ENCODE measurements around a stretch of chr1.

DNA sequence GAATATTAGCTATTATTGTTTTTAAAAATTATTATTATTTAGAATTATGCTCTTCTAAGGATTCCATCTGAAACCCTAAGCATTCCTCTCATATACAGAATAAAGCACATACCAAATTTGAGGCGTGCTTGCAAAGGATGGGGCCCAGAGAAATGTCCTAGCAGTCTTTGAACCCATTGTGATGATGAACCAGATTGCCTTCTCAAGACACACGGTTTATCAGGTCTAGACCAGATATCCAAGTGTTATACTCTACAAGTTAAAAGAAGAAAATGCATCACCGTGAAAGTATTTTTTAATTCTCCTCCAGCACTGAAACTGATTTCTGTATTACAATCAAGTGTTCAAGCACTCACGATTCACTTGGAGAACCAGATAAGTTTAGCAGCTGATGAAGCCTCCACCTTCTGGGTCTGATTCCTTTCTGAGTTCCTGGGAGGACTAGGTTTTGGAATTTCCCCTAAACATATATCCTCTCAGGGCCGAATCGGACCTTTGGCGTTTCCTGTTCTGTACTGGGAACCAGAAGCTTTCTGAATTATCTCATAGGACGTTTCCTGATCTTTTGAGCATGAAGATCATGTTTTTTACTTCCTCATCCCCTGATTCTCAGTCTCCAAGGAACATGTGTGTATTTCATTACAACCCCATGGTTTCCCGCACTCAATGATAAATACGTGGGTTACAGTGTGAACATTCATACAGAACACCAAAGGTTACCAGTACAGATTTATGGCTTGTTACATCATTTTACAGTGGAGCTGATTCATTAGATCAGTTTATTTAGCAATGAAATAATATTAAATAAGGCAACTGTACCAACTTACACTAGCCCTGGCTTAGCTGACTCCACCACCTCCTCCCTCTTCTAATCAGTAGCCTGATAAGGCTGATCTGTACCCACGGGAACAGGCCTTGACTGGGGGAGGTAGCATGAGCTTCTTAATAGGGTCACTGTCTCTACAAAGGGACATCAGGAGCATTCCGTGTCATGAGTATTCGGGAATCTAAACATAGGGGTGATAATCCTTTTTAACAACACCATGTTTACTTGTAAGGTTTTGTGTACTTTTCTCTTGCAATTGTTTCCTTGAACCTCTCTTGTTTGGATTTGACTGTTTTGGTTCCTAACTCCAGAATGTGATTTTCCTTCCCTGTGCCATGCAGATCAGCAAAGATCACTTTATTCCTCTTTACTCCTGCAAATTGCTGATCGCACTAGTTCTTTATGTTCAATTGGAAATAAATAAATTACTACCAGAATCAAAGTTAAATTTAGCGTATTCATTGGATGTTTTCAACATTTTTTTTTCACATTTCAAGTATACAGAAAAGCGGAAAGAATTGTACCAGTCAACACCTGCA lies 57.7 kb upstream of the ERRFI1 start:
- RRBS = no CpG with 5 or more reads among the region's 16 CpGs

DNA sequence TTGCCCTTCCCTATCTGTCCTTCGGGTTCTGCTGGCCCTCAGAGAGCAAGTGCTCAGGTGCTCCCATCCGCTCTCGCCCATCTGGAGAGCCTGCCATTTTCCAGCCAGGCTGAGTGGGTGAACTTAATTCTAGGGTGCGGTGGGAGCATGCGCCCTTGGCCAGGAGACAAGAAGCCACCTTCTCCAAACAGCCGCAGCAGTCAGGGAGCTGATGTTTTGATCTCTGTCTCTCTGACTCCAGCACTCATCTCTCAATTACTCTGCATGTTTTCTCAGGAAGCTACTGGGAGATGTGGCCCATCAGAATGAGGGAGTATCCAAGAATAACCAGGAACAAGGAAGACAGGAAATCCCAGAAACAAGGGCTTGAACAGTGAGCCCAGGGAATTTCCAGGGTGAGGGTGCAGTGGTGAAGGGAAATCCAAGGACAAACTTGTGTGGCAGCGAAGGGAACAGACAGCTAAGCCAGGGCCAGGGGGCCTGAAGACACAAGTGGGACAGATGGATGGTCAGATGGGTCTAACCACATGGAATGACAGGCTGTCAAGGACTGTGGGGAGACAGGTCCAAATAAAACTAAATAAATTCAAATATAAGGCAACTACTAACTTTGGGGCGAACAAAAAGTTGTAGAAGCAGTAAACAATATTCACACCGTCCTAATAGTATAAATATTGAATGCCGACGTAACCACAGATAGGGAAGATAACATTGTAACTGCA lies 121.8 kb upstream of the ERRFI1 start:
- RRBS = no CpG with 5 or more reads among the region's 11 CpGs

DNA sequence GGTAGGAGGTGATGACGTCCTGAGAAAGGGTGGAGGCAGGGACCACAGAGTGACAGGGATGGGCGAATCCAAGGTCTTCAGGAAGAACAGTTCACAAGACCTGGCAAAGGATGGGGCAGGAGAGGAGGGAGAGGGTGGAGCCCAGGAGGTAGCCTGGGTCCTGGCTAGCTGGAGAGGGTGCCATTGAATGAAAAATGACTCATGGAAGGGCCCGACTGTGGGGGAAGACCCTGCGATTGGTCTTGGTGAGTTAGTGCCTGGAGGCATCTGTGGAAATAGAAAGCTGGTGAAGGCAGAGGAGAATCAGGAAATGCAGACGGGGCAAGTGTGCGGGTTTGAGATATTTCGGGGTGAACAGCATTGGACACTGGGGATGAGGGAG lies 60.3 kb upstream of the SLC45A1 start:
- RRBS = no CpG with 5 or more reads among the region's 7 CpGs

GRCh38 chr1:8263584-8264107 lies 54.3 kb upstream of the SLC45A1 start:
- RRBS = no CpG with 5 or more reads among the region's 7 CpGs

DNA sequence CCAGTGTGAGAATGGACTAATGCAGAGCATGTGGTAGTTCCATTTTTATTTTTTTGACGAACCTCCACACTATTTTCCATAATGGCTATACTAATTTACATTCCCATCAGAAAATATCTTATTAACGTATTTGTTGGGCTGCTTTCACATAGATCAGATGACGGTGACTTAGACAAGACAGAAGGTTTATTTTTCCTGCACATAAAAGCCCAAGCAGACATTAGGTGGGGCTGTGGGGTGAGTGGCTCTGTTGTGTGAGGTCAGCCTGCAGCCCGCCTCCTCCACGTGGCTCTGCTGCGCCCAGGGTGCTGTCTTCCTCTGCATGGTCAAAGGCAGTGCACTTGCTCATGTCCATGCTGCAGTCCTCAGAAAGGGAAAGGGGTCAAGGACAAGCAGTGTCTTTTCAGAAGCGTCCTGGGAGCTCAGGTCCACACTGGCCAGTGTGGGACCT lies 36.2 kb upstream of the SLC45A1 start:
- RRBS = no CpG with 5 or more reads among the region's 7 CpGs

DNA sequence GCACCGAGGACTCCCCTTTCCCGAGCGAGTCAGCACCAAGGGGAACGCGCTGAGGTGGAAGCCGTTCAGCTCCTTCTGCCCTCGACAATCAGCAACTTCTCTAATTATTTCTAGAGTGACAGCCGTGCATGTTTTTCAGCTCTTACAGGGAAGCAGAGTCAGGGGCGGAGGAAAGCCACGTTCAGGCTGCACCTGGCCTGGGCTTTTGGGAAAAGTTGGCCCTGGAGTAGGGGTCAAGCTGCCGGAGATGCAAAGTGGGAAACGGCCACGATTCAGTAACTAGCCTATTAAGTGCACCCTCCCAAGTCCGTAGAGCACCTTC lies 667 bp downstream of the SLC45A1 start:
- RRBS = no CpG with 5 or more reads among the region's 14 CpGs

DNA sequence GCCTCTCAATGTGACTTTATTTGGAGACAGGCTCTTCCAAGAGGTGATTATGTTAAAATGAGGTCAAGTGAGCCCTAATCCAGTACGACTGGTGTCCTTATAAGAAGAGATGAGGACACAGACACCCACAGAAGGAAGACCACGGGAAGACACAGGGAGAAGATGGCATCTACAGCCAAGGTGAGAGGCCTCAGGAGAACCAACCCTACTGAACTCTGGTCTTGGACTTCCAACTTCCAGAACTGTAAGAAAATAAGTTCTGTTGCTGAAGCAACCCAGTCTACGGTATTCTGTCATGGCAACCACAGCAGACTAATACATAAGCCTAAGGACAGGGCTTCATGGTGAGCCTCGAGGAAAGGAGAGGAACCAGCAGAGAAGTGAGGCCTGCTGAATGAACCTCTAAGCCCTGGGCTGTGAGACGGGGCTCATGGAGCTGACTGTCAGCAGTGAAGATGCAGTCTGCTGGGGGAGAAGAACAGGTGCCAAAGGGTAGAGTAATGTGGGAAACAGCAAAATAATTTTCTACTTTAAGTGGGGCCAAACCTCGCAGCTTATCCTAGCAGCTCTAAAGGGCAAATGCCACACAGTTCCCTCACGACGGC lies 60.6 kb downstream of the SLC45A1 start:
- RRBS = no CpG with 5 or more reads among the region's 8 CpGs

- RRBS = 1% methylated on average over 20 of the region's 30 CpGs
Observed at GRCh38 chr1:8424063-8424446, 106.1 kb downstream of the SLC45A1 start.

DNA sequence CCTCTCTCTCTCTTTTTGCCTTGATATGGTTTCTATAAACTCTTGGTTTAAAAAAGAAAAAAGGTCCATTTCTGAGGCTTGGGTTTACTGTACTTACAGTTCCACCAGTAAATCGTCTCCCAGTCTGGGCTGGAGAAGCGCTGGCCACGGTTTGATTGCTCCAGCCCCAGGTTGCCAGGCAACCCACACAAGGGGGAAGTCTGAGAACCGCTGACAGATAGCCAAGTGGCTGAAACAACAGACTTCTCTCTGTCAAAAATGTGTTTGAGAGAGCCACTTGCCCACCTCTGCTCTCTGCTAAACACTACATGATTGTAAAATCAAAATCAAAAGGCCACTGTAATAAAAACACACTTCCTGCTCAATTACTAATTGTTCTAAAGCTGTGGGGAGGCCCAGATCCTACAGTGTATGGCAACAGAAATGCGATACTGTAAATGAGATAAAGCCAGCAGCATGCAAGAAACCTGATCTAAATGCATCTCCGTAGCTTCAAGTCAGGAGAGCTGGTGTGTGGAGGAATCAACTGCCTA lies 121.1 kb downstream of the SLC45A1 start:
- RRBS = no CpG with 5 or more reads among the region's 6 CpGs

GRCh38 chr1:8472911-8473669 lies 155.2 kb downstream of the SLC45A1 start:
- RRBS = no CpG with 5 or more reads among the region's 5 CpGs

- RRBS = no CpG with 5 or more reads among the region's 16 CpGs
Observed at GRCh38 chr1:8597994-8598722, 219.3 kb downstream of the RERE start.

- RRBS = no CpG with 5 or more reads among the region's 22 CpGs
Observed at GRCh38 chr1:8655769-8656675, 161.4 kb downstream of the RERE start.

GRCh38 chr1:8868758-8869525 lies 9.5 kb downstream of the ENO1 start:
- RRBS = no CpG with 5 or more reads among the region's 9 CpGs

DNA sequence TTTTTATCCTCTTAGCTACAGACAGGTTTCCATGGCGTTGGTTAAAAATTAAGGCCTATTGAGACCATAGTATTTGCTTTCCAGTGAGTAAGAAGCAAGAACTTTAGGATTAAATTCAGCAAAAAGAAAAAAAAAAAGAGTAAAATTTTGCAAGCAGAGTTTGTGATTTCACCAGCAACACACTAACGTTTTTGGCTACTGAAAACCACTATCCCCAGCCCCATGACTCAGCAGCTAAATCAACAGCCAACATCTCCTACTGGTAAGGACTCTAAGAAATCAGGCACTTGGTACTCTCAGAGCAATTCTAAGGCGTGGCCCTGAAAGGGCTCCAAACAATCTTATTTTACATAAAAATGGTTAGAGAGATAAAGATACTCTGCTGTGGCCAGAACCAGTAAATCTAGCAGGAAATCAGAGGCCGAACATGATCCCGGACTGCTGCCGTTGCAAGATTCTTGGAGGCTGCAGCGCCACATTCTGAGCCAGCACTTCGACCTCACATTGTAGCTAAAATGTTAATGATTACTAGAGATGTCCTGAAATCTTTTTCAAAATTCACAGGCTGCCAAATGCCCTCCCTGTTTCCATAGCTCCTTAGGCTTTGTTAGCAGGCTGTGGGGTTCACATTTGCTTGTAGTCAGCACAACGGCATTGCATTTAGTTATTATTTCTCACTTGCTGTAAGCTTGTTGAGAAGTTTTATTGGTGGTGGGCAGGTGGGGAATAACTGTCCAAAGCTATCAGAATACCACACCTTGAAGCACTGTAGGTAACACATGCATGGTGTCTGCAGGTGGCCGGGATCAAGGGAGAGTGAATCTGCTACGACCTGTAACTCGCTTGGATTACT lies 1.7 kb upstream of the ENO1 start:
- RRBS = no CpG with 5 or more reads among the region's 12 CpGs

DNA sequence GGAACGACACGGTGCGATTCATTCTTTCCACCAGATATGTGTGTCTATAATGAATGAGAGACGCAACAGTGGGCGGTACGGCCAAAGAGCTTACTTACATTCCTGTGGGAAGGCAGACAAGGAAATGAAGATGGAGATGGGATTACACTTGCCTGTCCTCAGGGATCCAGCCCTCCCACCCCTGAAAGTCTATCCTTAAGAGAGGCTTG lies 31.4 kb downstream of the CA6 start:
- RRBS = no CpG with 5 or more reads among the region's 6 CpGs

DNA sequence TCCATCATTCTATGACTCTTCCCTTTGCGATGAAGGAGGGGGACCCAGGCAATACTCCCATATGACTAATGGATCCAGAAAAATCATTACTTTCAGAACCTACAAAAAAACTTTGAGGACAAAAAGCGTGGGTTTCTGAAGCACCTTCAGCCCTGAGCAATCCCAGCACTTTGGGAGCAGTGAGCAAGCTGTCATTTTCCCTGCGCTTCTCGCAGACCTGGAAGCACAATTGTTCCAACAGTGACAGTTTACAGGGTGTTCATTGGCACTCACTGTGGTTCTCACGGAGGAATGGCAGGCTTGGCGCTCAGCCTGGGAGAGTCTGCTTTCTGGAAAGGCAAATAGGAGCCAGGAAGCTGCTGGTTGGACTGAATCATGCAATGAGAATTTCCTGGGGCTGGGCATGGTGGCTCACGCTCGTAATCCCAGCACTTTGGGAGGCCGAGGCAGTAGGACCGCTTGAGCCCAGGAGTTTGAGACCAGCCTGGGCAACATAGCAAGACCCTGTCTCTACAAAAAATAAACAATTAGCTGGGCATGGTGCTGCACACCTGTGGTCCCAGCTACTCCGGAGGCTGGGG lies 40.1 kb downstream of the SLC2A7 start:
- RRBS = no CpG with 5 or more reads among the region's 11 CpGs

GRCh38 chr1:9001992-9002547 lies 24.2 kb downstream of the SLC2A7 start:
- RRBS = no CpG with 5 or more reads among the region's 16 CpGs

DNA sequence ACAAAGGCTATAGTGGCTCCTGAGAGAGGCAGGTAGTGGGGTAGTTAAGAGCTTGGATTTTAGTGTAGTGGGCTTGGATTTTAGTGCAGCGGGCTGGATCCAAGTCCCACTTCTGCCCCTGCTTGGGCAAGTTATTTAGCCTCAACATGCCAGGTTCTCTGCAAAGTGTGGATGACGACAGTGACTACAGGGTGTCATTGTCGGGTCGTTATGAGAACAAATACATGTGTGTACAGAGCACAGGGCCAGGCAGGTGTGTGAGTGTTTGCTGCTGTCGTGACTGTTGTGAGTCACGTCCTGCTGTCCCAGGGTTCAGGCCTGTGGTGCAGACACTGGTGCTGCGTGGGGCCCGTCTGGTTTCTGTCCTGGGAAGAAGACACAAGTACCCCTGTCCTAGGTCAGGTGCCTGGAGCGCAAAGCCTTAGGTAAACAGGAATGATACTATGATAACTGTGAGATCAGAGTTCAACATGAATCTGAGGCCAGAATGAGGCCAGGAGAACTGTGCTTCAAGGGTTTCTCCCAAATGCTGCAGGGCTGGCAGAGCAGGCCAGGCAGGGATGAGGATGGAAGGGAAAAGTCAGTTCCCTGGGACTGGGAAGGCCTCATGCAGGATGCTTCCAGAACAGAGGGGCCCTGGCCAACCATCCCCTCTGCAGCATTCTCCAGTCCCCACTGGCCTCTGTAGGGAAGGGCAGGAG lies 15.9 kb downstream of the GPR157 start:
- RRBS = no CpG with 5 or more reads among the region's 9 CpGs

DNA sequence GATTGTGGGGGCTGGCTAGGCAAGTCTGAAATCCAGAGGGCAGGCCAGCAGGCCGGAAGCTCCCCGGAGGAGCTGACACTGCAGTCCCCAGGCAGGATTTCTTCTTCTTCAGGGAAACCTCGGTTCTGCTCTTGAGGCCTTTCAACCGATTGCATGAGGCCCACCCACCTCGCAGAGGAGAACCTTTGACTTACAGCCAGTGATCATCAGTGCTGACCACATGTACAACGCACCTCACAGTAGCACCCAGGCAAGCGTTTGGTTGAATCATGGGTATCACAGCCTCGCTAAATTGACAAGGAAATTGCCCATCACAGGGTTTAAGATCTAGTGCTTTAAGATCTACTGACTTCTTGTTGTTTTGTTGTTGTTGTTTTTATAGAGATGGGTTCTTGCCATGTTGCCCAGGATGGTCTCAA lies 23.7 kb upstream of the GPR157 start:
- RRBS = no CpG with 5 or more reads among the region's 8 CpGs

DNA sequence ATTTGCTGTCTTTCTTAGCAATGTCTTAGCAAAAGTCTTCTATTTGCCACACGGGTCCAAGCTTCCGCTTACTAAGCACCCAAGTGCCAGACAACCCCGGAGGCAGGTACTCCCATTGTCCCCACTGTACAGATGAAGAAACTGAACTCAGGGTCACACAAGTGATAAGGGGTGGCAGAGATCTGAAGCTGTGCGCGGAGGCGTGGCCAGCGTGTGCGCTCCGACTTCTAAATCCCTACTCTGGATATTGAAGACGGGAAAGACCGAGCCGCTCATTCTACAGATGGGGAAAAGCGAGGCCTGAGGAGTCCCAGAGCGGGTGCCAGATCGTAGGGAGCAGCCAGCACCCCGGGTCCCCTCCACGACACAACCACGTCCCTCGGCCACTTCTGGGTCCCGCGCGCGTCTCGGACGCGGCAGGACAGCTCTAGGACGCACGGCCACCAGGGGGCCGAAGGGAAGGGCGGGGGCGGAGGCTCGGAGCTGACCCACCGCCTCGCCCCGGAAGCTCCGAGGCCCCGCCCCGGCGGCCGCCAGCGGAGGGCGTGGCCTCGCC lies 346 bp upstream of the H6PD start:
- RRBS = no CpG with 5 or more reads among the region's 43 CpGs

All from AG08470 (cell line).